Diencephalon (tissue), 2 donors: ENCODE measurements around a stretch of chr15.

DNA sequence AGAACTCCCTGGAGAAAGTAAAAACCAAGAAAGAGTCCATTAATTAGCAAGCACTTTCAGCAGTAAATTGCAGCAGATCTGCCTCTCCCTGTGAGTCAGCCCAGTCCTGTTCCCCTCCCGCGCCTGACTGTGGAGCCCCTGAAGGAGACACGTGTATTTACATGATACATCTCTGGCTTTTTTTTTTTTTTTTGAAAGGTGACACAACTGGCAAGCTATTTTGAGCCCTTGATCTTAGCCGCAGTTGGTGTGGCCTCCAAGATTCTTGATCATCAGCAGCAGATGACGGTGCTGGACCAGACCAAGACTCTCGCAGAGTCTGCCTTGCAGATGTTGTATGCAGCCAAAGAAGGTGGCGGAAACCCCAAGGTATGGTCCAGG lies 271.8 kb upstream of the TPM1 start:
- RAMPAGE, long total RNA, result no peak

DNA sequence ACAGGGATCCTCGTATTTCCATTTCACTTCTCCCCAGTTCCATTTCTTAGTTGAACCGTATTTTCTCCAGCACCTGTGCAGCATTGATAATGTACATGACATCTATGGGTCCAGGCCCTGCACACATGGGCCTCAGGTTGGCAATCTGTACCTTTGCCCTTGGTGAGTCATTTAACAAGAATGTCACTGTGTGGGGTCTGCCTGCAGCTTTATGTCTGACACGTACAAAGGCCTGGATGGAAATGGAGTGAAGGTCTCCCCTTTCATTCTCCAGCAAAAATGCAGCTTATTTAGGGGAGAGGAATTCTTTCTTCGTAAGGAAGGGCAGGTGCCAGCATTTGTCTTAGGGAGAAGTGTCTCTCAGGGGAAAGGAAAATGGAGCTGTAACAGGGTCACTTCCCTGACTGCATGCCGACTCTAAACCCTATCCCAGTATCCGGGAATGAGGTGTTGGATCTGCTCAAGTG lies 230.3 kb upstream of the TPM1 start:
- RAMPAGE, long total RNA, result no peak

DNA sequence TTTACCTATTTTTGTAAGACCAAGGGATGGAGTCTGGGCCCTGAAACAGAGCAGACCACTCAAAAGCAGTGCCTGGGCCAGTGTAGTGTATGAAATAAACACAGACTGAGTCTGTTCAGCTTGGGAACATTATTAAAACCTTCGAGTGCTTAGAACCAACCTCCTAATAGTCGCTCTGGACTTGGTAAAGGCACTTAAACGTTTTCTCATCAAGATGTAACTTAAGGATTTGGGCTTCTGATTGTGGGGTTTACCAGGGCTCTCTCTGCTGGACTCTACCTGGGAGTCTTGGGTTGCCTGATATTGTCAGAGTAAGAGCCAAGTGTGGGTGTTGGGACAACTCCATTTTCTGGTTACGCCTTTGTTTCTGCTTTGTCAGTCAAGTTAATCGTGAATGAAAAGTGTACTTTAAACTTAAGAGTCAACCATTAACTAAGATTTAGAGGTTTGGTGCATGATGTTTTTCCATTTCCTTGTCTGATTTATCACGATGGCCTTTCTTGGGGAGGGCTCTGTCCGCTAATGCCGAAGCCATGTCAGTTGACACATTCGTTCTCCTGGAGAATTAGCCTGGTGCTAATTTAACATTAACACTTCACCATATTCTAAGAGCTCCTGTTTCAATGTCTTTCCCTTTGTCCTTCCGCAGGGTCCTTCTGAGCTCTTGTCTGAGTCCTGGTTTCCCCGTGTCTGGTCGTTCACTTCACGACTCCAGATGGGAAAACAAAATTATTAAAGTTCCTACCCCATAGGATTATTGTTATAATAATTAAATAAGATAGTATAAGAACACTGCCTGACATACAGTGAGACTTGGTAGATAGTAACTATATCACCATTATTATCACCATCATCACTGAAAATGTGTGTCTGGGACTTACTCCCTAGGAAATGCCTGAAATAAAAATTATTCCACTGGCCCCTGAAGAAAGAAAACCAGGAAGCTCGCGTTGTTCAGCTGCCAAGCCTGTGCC lies 220.8 kb upstream of the TPM1 start:
- RAMPAGE, long total RNA, result no peak

DNA sequence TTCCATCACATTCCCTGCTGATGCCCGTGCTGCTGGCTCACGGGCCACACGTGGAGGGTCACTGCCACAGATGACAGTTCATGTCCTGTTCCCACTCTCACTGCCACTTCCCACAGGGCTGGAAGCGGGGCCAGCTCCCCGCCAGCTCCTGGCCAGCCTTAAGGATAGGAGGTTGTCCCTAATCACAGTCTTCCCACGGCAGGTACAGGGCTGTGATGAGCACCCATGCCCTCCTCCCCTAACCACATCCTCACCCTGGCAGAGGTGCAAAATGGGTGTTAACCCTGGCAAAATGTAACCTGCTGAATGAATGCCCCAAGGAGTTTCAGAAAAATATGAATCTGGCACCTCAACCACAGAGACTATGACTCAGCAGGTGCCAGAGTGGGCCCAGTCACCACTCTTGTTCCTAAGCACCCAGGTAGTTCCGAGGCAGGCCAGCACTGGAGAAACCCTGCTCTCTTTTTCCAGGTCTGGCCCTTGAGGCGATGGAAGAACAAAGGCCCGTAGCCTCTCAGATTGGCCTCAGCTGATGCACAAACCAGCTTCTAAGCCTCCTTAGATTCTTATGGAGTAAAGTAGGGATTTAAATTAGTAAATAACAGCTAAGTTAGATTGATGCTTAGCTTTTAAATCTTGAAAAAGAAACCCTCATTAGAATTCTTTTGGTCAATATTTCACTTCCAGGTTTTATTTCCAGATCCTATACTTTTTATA lies 185.0 kb upstream of the TPM1 start:
- RAMPAGE, long total RNA, result no peak

DNA sequence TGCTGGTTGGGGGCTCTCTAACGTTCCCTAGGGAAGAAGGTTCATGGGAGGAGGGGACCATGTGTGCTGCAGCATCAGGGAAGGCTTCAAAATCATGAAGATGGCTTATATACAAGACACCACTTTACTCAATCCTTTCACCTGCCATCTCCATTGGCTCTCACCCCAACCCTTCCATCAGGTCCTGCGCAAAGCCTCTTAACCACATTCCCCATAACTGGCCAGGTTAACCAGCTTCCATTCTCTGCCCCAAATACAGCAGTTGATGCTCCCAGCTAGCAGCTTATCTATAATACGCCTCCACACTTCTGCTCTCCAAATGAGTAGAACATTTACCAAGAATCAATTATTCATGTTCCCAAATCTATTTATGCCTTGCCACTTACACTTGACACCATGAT lies 103.8 kb upstream of the TPM1 start:
- RAMPAGE, long total RNA, result no peak

GRCh38 chr15:63127171-63127863 lies 5.7 kb downstream of the LACTB start:
- RAMPAGE, long total RNA, result no peak

GRCh38 chr15:63142418-63143123 lies 14.7 kb downstream of the RPS27L start:
- RAMPAGE, long total RNA, result no peak

- RAMPAGE, long total RNA, result no peak
Observed at GRCh38 chr15:63156083-63156727, 1.1 kb downstream of the RPS27L start.

DNA sequence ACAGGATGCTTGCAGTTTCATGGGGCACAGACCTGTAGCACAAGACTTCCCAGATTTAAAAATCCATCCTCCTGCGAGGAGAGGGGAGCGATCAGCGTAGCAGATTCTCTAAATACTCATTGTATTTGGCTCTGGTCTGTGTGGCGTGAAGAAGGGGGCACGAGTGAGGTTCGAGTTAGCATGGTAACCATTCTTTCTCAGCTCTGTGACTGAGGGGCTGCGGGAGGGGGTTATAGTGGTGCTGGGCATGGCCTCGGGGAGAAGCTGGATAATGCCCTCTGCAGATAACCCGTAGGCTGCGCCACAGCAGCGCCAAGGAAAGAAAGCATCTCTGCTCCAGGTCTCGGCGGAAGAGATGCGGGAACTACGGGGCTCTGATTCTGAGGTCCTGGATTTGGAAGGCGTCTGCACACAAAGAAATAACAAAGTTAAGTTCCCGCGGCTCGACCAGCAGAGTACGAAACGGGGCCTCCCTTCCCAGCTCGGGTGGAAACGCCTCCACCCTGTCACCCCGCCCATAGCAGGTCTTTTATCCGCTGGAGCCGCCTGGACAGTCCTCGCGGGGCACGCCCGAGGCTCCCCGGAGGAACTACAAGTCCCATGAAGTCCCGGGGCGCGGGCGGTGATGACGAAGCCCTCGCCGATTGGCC lies 467 bp upstream of the RAB8B start:
- RAMPAGE, long total RNA, result no peak

DNA sequence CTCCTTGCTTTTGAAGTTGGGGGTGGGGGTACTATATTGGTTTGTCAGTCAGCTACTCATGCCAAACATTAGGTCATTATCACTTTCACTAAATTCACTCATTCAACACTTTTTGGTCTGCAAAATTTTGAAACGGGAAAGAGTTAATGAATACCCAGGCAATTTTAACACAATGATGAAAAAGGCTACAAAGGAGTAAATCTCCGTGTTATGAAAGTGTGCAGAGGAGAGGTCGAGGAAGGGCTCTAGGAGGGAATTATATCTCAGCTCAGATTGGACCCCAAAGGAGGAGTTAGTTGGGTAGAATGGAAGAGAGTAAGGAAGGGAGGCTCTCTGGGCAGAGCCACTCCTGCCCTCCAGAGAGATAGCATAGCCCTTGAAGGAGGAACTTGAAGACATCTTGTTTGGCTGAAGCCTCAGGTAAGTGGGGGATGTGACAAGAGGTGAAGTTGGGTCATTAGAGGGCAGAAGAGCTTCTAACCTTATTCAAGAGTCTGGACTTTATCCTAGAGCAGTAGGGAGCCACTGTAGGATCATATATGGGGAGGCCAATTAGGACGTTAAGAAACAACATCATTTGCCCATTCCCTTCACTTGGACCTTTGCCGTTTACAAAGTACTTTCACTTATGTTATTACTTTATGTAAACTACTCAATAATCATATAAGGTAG lies 11.8 kb downstream of the RAB8B start:
- RAMPAGE, long total RNA, result no peak

- RAMPAGE, long total RNA, result no peak
Observed at GRCh38 chr15:63245461-63245823, 32.0 kb upstream of the APH1B start.

GRCh38 chr15:63392669-63392897 lies 10.9 kb upstream of the CA12 start:
- RAMPAGE, long total RNA, result no peak

DNA sequence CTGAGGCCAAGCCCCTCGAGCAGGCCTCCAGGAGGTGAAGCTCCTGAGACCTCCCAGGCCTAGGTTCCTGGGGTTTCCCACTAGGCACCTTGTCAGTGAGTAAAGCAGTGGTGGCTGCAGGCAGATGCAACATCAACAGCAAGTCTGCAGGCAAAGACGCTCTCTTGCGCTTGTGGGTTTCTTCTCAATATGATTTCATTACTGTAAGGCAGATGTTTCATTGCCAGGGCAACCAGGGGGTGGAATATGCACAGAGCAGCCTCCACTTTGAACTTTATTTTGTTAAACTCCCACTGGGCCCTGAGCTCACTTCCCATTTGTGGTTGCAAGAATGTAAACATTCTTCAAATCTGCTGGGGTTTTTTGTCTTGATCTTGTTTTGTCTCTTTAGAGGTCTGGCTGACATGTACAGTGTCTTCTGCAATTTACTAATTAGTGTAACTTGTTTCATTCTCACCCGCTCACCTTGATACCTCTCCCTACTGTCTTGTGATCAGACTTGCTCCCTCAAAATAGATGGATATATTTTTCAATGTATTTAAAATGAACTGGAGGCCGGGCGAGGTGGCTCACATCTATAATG lies 24.7 kb upstream of the USP3 start:
- RAMPAGE, long total RNA, result no peak

DNA sequence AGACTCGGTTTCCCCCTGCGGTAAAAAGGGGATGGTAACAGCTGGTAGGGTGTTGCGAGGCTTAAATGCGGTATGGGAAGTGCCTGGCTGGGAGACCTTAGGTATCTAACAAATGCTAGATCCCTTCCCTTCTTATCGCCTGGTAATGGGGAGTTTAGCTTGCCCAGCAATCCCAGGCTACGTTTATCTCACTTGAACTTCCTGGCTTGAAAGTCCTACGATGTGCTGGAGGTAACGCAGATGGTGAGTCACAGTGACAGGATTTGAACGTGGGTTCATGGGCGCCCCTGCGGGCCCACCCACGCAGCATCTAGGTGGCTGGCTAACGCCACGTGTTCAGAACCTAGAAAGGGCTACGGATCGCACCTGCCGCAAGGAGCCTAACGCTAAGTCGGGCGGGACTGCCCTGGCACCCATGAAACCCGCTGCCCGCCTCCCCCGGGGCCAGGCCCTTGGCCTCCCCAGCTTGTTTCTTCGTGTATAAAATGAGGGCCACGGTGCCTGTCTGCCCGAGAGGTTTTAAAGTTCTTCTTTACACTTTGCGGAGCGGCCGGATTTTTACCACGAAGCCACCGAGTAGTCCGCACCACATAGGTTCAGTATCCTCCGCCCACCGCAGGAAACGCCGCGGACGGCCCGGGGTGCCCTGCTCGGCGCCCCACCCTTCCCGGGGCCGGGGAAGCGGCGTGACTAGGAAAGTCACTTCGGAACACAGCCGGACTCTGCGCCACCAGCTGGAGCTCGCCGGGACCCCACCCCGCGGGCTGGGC lies 545 bp upstream of the USP3 start:
- RAMPAGE, long total RNA, result no peak

DNA sequence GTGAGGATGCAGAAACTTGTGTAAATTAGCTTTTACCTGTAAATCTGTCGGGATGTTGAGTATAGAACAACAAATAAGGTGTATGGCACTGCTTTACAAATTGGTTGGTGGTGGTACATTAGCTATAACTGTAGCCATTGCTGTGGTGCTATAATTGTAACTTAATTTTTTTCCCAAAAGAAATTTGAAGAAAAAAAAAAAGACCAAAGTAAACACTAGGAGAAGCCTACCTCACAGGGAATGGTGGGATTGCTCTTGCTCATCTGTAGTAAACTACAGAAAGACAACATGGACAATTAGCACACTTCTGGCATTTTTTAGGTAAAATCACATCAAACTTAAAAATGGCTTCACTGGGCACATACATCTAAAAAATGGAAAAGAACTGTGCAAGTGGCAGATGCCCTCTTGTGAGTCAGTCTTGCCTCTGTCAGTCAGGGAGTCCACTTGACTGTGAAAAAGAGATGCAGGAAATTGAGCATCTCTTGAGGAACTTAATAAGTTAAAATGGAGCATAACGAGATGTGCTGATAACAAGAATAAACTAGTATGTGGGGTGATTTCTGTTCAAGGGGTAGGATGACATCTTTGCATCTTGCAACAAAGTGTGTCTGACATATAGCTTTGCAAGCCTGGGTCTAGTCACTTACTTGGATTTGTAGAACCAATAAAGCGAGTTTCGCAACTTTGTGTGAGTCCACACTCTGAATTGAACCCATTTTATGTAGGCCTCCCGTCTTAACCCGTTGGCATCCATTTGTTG lies 2.0 kb downstream of the USP3 start:
- RAMPAGE, long total RNA, result no peak

DNA sequence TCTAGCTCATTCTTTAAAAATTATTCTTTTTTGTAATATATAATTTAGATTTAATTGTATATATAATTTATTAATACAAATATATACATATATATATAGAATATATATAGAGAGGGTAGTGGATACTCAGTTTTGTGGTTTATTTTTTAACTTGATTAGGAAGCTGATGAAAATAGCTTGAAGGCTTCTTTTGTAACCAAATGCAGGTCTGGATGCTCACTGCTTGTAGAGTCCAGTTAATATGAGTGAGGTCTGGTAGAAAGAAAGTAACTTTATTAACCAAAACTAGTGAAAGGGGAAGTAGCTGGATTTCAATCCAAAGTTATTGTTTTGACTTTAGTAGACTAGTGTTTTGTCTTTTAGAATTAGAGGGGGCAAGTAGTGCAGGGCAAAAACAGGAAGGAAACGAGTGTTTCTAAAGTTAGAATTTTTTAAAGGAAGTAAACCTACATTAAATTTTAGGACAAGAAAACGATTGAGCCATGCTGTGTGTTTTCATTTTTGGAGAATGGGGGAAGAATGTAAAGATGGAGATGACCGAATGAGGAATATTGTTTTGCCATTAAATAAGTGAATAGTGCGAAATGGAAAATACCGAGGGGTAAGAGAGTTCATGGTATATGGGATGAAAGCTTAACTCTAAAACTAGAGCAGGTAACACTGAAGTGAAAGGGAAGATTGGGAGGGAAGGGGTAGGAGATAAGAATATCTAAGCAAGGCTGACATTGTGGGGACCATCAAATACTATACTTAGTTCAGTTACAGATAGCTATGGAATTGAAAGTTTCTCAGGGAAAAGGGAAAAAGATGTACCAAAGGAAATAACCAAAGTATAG lies 40.0 kb downstream of the USP3 start:
- RAMPAGE, long total RNA, result no peak

DNA sequence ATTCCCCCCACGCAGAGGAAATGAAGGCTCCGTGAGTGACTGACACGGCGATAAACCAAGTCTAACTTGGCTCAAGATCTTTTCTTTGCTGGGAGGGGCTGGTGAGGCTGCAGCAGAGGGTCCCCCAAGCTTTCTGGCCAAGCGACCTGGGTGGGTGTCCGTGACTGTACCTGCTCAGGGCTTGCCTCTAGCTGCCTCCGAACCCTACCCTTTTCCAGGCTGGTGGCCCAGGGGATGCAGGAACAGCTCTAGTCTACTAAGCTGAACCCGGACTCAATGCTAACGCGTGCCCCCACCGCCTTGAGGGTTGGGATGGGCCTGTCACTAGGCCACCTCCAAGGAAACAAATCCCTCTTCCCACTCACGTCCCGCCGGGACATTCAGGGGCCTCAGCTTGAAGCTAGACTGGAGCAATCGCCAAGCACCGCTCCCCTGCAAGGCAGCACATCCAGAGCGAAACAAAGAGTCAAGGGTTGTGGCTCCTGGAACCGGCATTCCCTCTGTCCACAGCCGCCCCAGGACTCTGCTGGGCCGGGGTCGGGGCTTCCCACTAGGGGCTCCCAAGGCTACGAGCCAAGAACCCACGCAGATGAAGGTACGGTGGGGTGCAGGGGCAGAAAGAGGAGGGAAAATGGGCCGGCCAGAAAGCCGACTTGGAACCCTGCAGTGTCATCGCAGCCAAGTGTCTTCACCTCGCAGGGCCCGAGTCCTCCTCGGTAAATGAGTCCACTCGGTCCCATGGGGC lies 2.9 kb downstream of the FBXL22 start:
- RAMPAGE, long total RNA, result no peak

DNA sequence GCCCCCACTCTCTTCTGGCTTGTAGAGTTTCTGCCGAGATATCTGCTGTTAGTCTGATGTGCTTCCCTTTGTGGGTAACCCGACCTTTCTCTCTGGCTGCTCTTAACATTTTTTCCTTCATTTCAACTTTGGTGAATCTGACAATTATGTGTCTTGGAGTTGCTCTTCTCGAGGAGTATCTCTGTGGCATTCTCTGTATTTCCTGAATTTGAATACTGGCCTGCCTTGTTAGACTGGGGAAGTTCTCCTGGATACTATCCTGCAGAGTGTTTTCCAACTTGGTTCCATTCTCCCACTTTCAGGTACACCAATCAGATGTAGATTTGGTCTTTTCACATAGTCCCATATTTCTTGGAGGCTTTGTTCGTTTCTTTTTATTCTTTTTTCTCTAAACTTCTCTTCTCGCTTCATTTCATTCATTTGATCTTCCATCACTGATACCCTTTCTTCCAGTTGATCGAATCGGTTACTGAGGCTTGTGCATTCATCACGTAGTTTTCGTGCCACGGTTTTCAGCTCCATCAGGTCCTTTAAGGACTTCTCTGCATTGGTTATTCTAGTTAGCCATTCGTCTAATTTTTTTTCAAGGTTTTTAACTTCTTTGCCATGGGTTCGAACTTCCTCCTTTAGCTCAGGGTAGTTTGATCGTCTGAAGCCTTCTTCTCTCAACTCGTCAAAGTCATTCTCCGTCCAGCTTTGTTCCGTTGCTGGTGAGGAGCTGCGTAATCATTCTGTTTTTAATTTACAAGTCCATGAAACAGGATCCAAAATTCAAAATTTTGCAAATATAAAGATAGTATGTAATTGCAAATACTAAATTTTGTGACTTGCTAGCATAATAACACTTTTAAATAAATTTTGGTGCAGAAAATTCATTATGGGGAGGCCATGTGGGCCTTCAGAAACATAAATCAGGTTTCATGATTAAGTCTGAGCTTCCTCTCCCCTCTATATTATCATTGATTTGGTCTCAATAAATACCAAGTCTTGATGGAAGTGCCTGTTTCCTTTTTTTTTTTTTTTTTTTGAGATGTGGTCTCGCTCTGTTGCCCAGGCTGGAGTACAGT lies 24.5 kb downstream of the FBXL22 start:
- RAMPAGE, long total RNA, result no peak

DNA sequence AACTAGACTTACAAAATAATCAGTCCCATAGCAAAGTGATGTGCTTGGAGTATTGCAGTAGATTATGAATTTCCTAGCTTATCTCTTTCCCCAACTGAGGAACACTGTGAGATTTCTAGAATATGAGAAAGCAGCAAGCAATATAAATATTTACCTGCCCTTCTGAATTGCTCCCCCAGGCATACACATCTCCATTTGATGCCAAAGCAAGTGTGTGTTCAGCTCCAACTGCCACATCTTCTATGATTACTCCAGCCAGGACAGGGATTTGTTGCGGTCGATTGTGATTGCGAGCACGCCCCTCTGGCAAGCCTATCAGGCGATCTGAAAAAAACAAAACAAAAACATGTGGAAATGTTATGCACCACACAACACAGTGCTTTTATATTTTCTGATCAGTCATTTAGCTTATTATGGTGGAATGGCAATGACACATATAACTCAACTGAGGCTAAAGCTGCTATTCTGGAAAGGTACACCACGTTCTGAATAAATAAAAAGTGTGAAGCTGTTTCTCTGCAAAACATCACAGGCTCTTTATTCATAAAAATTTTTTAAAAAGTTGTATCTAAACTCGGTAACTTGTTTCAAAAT lies 33.2 kb downstream of the FBXL22 start:
- RAMPAGE, long total RNA, result no peak

DNA sequence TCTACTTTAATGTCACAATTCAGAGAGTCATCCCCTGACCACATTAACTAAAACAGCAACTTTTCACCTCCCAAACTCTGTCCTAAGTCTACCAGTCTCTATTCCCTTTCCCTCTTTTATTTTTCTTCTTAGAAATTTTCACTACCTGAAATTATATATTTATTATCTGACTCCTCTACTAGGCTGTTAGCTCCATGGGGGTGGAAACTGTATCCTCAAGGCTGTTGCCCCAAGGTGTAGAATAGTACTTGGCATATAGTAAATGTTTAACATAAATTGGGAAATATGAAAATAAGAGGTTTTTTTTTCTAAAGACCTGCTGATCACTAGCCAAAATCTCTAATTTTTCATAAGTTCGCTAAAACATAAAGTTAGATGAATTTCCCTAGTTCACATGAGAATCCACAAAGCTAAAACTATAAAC lies 59.7 kb downstream of the HERC1 start:
- RAMPAGE, long total RNA, result no peak